Placental epithelial cell (primary cell): ENCODE measurements around a stretch of chr1.

DNA sequence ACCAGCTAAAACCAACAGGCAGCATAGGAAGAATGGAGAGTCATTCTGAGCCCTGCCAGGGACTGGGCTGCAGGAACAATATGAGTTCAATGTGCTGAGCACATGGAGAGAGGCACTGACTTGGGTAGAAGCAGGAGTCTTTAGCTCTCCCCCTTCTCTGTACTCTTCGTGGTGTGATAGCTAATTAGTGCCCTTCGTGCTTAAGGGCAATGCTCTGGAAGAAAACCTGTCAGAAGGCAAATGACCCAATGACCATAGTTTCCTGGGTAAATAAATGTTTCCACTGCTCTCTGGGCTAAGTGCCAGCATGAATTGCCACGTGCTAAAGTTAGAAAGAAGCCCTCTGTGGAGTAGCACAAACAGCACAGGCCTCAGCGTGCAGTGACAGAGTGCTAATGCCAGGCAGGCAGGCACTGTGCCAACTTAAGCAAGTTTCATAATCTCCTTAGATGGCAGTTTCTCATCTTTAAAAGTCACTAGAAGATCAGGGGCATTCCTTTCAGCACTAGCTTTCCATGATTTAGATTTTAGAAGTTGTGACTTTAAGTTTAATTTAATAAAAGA is 16.6 kb downstream of the TNFSF4 start:
- CAGE, long polyA plus RNA = no peak

GRCh38 chr1:173205301-173206237 is 1.6 kb downstream of the TNFSF4 start:
- CAGE, long polyA plus RNA = no peak

DNA sequence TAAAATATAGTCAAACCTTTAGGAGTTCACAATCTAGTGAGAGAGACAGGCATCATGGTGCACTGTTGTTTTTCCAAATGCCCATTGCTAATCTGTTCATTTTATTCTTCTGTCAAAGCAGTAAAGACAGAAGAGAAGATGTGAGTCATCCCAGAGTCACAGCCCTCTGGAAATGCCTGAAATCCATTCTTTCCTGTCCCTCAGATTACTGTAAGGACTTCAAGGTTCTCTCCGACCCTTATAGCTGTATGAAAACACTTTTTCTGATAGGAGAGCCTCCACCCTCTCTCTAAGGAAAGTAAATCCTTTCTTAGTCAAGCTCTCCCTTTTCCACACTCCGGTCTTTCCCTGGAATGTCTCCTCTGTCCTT is 3.6 kb upstream of the PRDX6 start:
- CAGE, long polyA plus RNA = no peak

GRCh38 chr1:173473916-173475046 is 2.9 kb upstream of the PRDX6 start:
- CAGE, long polyA plus RNA = no peak

DNA sequence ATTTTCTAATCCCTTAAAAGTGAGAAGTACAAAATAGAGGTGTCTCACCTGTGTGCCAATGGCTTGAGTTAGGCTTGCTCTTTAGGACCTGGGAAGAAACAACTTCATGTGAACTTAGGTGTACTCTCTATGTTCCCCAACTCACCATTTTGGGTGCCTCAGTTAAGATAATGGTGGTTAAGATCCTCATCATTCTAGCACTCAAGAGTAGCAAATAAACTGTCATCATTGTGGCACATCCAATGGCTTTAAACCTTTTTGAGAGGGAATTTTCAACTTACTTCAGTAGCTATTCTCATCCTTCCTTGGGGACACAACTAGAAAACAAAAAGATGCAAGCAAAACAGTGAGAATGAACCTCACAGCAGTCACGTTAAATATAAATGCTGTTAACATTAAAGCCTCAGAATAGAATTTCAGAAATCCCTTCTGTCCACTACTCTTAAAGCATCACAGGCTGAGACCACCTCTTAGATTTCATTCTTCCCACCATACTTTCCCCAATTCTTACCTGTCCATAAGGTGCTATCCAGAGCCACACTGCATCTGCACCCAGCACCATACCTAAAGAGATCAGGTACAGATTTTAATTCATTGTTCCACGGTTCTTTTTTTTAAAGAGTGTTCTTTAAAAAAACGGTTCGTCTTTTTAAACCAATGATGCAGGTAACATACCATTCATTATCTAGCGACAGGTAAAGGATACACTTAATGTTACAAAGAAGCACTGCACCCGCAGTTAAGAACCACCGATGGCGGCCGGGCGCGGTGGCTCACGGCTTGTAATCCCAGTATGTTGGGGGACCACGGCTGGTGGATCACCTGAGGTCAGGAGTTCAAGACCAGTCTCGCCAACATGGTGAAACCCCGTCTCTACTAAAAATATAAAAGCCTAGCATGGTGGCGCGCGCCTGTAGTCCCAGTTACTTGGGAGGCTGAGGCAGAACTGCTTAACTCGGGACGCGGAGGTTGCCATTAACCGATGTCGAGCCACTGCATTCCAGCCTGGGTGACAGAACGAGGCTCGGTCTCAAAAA is 1.4 kb upstream of the ZBTB37 start:
- CAGE, long polyA plus RNA = no peak

DNA sequence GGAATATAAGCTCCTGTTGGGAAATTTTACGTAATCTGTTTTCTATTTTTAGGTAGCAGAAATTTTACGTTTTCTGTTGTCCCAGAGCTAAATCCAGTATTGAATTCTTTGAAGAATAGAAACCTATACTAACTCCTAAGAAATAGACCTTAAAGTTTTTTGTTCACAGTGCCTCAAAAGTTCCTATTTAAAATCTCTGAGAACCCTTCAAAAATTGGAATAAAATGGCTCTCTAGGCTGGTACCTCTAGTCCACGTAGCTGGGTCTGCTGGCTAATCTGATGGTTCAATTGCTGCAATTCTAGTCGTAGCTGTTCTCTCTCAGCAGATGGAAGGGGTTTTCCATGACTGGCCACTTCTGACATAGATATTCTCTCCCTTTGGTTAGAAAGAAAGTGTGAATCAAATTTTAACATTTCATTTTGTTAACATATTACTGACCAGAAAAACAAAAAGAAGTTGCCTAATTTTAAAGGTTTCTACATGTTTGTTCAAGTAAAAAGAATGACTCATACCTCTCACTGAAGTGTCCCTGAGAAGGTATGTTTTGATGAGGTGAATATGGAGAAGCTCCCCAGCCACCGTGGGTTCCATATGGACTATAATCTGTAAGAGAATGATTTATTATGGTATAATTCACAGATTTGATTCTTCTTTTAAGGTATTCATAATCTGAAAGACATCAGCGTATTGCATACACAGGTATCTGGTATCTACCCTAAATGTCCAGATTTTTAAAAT is 29.3 kb upstream of the SERPINC1 start:
- CAGE, long polyA plus RNA = no peak

GRCh38 chr1:173951902-173952384 is 34.8 kb upstream of the SERPINC1 start:
- CAGE, long polyA plus RNA = no peak

GRCh38 chr1:174131327-174131632 is 28.0 kb upstream of the RABGAP1L start:
- CAGE, long polyA plus RNA = no peak

GRCh38 chr1:174166775-174167346 is 7.5 kb downstream of the RABGAP1L start:
- CAGE, long polyA plus RNA = no peak

- CAGE, long polyA plus RNA = no peak
These were observed 80.2 kb downstream of the RABGAP1L start for GRCh38 chr1:174239581-174239924.

DNA sequence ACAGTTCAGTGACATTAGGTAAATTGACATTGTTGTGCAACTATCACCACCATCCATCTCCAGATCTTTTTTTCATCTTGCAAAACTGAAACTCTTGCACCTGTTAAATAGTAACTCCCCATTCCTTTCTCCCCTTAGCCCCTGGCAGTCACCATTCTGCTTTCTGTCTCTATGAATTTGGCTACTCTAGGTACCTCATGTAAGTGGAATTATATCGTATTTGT is 227.2 kb upstream of the CACYBP start:
- CAGE, long polyA plus RNA = no peak

DNA sequence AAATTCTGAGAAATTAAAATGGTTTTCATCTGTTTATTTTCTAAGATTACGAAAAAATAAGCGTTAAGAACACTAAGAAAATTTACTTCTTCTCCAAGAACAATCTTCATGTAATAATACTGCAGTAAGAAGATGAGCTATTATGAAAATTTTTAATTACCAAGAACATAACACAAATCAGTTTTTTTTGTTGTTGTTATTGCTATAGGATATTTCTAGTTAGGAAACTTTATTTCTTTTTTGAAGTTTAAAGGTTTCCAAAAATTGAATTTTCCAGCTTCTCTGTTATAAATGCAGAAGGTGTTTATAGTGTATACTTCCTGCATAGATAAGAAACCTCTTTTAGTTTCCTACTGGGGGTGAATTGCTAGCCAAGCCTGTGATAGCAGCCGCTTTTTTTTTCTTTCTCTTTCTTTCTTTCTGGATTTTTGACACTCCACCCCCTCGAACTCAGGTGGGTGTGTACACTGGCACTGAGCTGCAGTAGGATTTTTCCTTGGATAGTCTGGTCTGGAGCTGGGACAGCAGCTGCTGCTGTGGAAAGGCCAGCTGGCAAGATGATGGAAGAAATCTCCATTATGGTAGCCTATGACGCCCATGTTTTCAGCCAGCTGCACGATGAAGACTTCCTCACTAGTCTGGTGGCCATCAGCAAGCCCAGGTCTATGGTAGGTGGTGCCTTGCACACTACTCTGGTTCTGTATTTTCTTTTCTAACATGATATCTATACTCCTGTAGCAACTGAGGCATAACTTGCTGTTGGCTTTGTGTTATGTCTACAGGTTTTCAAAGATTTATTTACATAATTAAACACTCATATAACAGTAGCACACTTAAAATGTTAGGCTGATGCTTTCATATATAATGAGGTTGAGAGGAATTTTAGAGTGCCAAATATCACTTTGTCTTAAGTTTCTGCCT is 122.5 kb upstream of the CACYBP start:
- CAGE, long polyA plus RNA = no peak

DNA sequence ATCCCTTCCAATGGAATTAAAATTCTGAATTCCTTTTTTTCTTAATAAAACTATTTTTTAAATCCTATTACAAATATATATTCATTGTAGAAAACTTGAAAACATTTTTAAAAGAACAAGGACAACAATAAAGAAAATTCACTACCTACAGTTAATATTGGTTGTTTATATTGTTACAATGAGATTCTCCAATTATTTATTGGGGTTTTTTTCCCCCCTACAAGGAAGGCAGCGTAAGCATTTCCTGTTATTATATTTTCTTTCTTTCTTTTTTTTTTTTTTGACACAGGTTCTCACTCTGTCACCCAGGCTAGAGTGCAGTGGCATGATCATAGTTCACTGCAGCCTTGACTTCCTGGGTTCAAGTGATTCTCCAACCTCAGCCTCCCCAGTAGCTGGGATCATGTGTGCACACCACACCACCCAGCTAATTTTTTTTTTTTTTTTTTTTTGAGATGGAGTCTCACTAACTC is 32.8 kb upstream of the CACYBP start:
- CAGE, long polyA plus RNA = no peak

GRCh38 chr1:174999116-174999499 is 639 bp upstream of the CACYBP start:
- CAGE, long polyA plus RNA = no peak

GRCh38 chr1:175191402-175192586 is 782 bp downstream of the KIAA0040 start:
- CAGE, long polyA plus RNA = no peak

GRCh38 chr1:175318993-175319454 is 126.4 kb upstream of the KIAA0040 start:
- CAGE, long polyA plus RNA = no peak

DNA sequence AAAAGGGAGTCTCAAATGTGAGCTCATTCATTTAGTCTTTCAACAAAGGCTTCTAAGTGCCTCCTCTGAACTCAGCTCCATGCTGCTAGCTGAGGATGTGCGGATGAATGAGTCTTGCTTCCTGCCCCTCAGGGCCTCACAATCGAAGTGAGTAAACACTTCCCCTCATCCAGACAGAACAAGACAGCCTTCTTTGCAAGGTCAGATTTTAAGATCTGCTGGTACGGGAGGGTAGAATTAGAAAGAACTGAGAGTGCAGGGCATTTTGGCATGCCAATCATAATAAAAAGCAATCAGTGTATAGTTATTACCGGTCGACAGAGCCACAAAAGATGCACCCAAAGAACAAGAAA is 69.9 kb downstream of the TNR start:
- CAGE, long polyA plus RNA = no peak

GRCh38 chr1:175969464-175969999 is 226.1 kb upstream of the TNR start:
- CAGE, long polyA plus RNA = no peak

DNA sequence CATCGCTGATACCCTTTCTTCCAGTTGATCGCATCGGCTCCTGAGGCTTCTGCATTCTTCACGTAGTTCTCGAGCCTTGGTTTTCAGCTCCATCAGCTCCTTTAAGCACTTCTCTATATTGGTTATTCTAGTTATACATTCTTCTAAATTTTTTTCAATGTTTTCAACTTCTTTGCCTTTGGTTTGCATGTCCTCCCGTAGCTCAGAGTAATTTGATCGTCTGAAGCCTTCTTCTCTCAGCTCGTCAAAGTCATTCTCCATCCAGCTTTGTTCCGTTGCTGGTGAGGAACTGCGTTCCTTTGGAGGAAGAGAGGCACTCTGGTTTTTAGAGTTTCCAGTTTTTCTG is 200.0 kb downstream of the COP1 start:
- CAGE, long polyA plus RNA = no peak

GRCh38 chr1:176066158-176066624 is 140.9 kb downstream of the COP1 start:
- CAGE, long polyA plus RNA = no peak